Skin of body (tissue), 2 donors: Measurements from ENCODE around the gene CCDC28A.

DNA sequence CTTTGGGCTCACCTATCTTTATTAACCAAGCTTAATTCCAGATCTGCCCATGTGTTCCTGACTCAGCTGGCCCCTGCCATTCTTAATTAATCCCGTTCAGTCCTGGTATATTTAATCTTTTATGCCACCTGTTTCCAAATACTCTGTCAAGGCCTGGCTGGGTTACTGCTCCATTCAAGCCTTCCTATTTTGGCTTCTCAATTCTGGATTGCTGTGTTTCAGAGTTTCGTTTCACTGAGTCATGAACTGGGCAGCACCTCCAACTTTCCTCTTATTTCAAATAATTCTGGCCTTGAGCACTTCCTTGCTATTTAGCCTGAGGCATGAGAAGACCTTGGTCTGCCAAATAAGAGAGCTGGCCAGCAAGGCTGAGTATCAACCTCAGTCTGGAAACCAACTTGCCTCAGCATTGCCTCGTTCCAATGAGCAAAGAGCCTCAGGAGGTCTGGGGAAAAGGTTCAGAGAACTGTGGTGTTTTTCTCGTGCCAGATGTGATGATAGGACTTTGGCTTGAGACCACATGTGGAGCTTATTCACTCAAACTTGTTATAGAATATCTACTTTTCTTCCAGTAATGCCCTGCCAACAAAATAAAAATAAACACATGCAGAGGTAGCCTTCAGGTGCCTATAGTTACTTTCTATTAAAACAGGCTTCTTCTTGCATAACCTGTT is 66.7 kb downstream of the TNFAIP3 start:
- RAMPAGE, long total RNA, result no peak

DNA sequence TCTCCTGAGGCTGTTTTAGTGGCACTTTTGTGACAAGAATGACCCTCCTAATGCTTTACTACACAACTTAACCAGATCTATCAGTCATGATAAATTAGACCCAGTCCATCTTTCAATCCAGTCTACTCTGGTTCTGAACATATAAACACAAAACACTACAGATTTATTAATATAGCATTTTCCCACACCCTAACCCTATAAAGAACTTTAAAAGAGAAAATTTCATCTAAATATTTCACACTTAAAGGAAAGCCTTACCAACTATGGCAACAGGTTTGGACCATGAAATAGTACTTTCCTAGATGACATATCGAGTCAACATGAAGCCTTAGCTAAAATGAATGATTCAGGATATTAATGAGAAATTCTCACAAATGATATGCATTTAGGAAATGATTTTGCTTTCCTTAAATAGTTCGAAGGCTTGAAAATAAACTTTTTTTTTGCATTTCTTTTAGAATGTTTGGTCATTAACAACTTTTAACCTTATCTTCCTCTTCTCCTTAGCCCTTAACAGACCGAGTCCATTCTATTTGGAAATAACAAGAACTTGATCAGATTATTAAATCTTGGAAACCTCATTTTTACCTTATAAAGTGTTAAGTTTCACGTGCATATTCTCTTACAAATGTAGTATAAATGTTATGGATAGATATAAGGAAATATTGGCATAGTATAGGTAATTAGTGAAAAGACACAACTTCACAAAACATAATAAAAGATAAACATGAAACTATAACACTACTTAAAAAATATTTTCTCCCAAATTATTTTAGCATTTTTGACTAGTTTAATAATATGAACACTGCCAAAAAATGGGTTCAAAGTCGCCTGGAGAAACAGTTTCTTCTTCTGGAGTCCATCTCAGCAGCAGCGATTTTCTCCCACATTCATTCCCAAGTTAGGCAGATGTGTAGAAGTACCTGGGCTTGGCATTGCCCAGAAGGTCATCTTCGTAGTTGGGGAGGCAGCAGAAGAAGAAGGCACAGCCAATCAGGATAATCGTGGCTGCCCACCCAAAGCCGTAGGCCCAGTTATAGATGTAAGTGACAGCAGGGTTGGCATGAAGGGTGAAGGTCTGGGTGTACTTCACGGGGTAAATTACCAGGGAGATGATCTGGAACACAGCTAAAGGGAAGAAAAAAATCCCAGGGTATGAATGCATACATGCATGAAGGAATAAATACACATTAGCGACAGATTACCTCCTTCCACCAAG is 15.7 kb downstream of the PERP start:
- RAMPAGE, long total RNA, result no peak

DNA sequence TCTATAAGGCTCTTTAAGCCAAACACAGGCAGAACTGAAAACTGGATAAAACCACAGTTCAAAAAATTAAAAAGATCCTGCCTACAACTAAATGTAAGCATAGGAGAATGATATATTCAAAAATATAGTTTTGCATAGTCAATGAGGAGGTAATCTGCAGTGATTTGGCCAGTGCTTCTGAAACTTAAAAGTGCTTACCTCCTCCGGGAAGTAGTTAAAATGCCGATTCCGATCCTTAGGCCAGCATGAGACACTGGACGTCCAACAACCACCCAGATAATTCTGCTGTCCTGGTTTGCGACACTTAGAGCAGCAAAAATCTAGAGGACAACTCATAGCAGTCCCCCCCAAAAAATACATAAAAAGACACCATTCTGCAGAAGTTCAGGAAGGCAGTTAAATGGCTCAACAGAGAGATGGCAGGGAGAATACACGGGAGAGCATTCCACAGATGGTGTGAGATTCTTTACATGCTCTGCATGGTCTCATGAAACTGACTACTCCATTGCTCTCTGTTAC is 5.5 kb downstream of the PERP start:
- RAMPAGE, long total RNA, result no peak

DNA sequence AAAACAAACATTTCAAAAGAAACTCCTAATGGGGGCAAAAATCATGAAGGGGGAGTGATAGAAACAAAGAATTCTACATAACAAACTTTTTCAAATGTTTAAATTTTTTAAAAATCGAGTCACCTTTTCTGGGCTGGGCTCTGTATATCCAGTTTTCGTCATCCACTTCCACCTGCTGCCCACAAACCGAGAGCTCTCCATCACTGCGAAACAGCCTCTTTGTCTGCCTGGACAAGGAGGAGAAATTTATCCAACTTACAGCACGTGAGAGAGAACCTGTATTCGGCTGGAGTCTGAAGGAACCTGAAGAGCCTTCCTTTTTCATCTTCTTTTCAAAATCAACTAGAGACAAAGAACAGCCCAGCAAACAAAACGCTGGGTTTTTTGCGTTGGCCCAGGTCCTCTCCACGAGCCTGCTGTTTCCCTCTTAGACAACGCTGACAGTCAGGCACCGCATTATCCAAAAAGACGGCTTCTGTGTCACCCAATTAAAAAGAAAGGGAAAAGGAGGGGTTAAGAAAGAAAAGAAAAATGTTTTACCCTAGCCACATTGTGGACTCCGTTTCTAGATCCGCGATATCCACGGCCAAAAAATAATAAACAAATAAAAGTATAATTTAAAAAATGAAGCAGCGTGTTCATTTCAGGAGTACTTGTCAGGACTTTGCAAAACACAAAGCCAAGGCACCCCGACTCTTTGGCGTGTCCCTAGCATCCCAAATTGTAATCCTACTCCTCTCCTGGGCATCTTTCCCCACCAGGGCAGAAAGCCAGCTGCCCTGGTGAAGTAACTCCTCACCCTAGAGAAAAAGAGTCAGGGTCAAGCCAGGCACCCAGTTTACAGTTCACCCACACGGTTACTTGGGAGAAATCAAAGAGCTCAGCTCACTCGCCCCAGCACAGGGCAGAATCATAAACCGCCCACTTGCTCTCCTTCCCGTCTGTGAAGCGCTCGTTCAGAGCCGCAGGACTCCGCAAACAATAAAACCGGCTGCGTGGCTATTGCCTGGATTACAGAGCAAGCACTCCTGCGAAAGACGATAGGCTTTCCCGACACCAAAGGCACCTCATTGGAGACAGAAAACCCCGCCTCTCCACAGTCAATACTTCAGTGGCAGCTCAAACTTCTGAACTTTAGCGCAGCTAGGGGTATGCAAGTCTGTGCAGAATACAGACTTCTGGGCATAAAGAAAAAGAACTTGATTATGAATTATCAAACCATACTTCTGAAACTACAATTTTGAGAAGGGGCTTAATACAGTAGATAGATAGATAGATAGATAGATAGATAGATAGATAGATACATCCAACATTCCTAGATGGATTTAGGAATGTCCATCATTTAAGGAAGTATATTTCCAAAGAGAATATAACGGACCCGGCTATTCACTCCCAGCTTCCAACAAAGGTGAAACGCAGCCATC is 72.8 kb upstream of the NHSL1 start:
- RAMPAGE, long total RNA, result no peak

- RAMPAGE, long total RNA, result start-site peak on the plus strand at chr6:138773767-138773790, 594 and 95 reads in 2 replicates
Measured at GRCh38 chr6:138773237-138774078, at the start of gene CCDC28A. Gene CCDC28A (plus strand): TSS chr6:138773769.

DNA sequence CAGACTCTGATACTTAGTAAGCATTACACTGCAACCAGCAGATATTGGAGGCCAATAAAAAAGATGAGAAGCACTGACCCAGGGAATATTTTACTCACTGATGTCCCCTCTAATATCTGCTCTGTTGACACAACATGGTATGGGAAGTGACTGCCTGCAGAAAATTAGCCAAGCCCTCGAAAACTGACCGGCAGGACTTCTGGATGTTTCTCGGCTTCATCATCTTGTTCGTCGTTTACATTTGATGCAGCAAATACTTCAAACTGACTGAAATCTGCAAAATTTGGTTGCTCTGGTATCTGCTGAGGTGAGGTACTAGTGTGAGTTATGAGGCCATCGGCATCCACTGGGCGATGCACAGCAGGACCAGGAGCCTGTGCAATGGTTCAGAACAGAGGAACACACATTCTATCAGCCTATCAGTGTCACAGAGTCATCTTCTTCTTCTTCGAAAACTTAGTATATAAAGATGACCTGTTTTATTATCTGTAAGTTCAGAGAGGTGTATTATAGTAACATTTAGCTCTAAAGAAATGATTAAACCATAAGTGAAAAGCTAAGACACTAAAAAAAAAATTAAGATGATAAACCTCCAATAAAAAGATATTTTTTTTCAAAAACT is 75.4 kb downstream of the REPS1 start:
- RAMPAGE, long total RNA, result no peak

GRCh38 chr6:138945193-138945825 is 42.7 kb downstream of the REPS1 start:
- RAMPAGE, long total RNA, result no peak

DNA sequence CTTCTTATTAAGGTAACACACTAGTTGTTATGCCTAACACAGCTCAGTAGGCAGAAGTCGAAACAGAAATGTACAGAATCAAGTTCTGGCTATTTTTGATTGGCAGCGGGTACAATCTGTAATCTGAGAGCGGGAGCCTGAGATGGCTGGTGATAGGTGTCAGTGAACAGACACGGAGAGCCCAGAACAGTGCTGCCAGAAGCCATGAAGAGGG is 11.5 kb downstream of the HECA start:
- RAMPAGE, long total RNA, result no peak

- RAMPAGE, long total RNA, result no peak
Measured at GRCh38 chr6:139176227-139176801, 41.4 kb downstream of the HECA start.

DNA sequence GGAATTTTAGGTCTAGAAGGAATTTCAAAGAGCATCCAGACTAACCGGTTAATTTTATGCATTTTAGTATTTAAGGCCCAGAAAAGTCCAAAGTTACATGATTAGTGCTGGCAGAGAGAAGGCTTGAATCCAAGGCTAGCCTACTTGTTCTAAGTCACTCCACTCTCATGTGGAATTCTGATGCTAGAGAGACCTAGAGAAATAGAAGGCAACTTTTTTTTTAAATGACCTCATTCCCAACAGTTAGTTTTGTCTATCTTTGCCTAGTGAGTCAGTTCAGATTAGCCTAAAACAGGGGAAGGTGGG is 13.7 kb downstream of the TXLNB start:
- RAMPAGE, long total RNA, result no peak

DNA sequence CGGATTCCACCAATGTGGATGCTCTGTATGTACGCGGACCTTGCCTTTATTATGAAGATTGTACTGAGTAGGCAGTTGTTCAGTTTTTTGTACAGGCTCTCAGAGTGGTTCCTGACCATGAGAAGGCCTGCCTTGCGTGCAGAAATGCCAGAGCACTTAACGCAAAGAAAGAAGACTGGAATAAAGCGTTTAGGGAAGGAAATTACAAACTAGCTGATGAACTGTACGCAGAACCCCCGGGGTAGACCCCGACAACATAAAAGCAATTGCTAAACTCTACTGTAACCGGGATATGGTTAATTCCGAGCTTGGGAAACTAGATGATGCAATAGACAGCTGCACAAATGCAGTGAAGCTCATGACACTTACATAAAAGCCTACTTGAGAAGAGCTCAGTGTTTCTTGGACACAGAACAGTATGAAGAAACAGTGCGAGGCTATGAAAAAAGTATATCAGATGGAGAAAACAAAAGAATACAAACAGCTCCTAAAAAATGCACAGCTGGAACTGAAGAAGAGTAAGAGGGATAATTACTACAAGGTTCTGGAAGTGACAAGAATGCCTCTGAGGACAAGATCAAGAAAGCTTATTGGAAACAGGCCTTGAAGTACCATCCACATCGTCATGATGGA is 35.6 kb downstream of the CITED2 start:
- RAMPAGE, long total RNA, result no peak

DNA sequence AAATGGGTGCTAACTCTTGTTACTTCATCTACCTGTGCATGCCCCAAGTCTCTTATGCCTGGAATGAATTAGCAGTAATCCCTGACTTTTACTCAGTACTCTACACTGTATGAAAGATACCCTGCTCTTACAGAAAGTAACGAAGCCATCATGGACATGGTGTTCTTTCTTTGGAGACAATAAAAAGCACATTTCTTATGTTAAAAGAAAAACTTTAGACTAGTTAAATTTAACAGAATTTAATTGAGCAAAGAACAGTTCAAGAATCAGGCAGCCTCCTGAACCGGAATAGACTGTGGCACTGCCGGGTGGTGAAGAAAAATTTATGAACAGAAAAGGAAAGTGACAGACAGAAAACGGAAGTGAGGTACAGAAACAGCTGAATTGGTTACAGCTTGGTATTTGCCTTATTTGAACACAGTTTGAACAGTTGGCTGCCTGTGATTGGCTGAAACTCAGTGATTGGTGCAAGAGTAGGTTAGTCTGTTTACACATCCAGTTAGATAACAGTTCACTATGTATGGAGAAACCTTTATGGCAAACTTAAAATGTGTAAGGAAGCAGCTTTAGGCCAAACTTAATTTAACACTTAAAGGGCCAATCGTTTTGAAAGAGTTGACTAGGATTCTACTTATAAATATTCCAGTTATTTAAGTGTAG is 115.9 kb upstream of the CITED2 start:
- RAMPAGE, long total RNA, result no peak

DNA sequence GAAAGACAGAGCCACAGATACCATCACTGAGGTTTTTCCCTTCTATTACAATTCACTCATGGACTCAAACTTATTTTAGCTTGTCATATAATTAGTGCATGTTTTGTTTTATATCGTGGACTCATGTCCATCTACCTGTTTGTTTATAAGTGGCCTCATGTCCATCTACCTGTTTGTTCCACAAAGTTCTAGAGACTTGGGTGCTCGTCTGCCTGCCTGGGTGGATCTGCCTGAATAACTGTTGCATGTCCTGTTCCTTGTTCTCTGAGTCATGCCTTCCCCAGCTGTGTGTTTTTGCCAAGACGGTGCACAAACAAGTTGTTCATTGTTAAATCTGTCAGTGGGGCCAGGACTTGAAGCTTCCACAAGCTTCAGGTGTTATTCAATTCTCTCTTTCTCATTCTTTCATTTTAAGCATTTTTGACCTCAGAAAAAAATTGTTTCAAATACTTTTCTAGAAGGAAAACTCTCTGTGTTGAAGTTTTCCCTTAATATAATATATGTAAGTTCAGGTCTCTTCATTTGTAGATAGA is 358.0 kb upstream of the CITED2 start:
- RAMPAGE, long total RNA, result no peak

GRCh38 chr6:139764444-139765119 is 390.1 kb upstream of the CITED2 start:
- RAMPAGE, long total RNA, result no peak

DNA sequence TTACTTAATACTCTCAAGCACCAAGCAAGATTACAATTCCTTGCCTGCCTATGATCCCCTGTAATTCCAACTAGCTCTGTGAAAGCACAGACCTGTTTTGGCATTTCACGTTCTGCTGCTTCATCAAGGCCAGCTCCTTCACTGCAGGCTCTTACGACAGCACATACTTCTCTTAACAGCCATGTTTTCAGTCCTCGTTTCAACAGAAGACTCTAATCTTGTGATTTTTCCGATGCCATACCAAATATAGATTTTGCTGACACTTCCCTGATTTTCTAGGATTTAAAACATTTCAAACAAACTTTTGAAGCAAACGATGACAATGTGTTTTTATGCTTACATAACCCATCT is 616.4 kb upstream of the CITED2 start:
- RAMPAGE, long total RNA, result no peak

DNA sequence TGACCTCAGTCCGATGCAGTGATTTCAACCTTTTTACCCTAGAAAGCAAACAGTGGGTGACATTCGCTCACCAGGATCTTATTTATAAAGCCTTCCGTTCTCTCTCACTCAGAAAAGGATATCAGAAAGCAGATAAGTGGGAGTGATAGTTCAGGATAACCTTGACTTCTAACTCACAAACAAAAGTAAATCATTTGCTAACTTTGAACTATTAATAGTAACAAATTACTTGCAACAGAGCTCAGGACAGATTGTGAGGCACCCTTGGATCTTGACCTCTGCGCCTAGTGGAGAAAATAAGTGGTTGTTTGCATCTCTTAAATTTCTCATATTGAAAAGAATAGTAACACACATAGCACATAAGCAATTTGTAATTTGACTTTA is 637.1 kb upstream of the CITED2 start:
- RAMPAGE, long total RNA, result no peak

GRCh38 chr6:140388879-140389303 is 1014.4 kb upstream of the CITED2 start:
- RAMPAGE, long total RNA, result no peak

DNA sequence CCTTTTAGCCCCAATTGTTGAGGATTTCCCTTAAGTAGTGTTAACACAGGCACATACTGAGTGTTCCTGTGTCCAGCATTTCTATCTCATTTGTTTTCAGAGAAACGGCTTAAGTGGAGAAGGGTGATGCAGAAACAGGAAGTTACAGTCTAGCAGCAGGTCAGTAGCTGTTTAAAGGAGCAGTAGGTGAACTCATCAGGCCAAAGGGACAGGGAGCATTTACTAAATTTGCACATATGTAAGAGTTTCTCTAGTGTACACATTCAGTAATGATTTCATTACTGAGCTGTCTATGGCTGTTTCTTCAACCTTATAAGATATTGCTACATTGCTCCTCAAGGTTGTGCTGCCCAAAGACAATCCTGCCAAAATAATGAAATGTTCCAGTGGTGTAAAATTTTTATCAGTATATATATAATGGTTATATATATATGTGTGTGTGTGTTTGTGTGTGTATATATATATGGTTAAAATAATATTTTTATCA is 644.1 kb upstream of the GJE1 start:
- RAMPAGE, long total RNA, result no peak

DNA sequence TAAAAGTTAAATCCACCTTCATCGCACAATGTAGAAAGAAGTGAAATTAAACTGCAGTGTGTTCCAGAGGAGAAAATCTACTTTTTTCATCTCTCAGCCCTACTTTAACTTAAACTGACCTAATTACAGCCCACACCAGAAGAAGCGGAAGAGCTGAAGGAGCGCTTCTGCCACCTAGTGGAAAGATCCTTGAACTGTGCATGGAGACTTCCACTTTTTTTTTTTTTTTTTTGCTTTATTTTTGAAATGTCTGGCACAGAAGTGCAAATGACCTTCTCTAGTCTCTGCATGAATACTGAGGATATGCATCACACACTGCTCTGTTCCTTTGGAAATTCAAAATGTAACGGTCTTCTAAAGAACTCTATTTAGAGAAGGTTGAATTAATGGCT is 569.9 kb upstream of the GJE1 start:
- RAMPAGE, long total RNA, result no peak

DNA sequence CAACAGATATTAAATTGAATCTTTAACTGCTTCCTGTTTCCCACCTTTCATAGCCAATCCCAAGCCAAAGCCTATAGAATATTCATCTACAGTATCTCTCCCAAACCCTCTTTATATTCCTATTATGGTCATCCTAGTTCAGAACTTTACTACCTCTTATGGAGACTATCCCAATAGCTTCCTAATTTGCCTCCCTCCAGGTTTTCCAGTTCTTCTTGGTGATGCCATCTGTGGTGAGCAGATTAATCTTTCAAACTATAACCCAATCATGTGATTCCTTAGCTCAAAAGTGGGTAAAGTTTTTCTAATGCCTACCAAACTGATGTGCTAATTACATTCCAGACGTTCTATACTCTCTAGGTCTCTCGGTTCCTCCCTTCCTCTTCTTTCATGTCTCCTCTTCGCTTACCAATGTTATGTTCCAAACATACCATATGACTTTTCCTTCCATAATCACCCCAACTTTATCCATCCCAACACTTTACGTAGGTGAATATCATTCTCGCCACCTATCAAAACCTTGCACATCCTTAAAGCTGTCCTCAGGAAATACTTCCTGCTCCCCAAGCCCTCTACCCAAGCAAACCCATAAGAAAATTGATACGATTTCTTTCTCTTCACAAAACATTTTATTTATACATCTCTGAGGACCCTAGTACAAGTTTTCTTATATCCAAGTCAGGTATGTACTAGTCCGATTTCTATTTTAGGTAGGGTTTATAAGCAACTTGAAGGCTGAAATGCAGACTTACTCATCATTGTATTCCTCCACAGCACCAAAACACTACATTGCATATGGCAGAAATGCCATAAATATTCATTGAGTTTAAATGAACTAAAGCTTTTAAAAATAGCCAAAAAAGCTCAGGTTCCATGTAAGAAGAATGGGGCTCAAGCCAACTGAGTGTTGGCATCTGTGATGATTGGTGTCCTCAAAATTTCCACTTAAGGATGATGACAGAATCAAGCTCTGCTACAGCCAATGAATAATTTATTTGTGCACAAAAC is 115.8 kb downstream of the HIVEP2 start:
- RAMPAGE, long total RNA, result no peak